SK-N-DZ (cell line): ENCODE measurements around the gene RTN4RL1.

DNA sequence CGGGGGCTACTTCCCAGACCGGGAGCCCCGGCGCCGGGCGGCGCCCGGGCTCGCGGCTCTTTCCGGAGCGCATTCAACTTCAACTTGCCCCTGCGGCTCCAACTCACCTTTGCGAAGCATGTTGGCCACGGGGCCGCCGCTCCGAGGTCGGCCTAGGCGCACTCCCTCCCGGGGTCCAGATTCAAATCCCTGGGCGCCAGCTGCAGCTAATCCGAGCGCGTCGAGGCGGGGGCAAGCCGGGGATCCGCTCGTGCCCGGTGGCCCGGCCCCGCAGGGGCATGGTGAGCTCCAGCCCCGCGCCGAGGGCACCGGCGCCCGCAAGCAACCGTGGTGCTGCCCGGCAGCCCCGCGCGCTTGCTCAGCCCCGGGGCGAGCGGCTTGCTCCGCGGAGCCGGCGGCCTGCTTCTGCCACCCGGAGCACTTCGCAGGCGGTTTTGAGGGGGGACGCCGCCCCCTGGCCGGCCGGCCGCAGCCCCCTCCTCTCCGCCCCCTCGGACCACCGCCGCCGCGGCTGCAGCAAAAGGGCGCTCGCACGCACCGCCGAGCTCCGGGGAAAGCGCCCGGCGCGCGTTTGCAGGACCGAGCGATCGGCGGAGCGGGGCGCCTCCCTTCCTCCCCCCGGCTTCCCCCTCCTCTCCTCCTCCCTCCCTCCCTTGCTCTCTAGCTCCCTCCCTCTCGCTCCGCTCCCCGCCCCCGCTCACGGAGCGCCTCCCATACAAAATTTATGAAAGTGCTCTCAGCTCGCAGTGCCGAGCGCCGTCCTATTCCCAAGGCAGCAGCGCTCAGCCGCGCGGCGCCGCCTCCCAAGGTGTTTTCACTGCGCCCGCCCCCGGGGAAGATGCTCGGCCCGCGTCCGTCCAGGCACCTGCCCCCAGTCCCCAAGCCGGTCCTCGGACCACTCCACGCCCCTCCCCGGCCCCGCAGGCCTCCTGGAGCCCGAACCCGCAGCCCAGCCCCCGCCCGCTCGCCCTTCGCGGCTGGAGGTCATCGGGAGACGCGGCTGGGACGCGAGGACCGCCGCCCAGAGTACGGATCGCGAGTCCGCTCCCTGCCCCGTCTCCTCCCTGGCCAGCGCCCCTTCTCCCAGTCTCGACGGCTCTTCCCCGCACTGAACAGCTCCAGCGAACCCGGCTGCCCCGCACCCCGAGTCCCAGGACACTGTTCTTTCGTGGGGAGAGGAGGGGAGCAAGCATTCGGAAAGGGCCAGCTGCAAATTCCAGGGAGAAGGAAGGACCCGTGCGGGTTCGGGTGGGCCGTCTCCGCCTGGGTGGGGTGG, at the start of gene RTN4RL1:
TSS of gene RTN4RL1 (minus strand) at position 589 of the 1,276 bp plus-strand sequence.
RAMPAGE:
- cytosol, long total RNA, result no peak
- nucleus, long total RNA, result no peak

GRCh38 chr17:2055621-2056466, 941 bp downstream of the HIC1 start:
RAMPAGE:
- cytosol, long total RNA, result no peak
- nucleus, long total RNA, result no peak

GRCh38 chr17:2060628-2061205, 5.8 kb downstream of the HIC1 start:
RAMPAGE:
- cytosol, long total RNA, result no peak
- nucleus, long total RNA, result no peak

DNA sequence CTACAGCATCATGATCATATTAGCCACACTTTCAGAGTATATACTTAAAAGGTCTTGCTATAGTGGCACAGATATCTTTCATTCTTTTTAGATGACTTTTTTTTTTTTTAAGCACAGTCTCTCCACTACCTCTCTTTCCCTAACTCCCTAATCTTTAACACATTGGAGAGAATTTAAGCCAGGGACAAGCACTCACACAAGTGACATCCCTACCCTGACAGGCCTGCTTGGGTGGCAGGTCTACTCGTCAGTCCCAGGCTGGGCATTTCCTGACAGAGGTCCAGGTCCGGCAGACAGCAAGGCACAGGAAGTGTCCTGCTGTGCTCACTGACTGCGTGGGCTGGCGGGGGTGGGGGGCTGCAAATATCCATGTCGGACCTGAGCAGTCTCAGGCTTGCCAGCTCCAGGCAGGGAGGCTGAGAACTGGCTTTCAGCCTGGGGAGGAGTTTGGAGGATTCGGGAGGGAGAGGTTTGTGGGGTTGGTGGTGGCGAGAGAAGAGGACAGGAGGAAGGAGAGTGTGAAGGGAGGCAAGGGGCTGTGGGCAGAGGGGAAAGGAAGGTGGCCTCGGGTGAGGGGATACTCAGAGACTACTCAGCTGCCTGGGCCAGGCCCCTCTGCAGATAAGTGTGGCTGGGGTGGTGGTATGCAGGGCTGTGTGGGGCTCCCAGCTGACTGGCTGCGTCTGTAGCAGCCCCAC, 7.7 kb downstream of the HIC1 start:
RAMPAGE:
- cytosol, long total RNA, result no peak
- nucleus, long total RNA, result no peak

GRCh38 chr17:2070138-2071078, 15.5 kb downstream of the HIC1 start:
RAMPAGE:
- cytosol, long total RNA, result no peak
- nucleus, long total RNA, result no peak

DNA sequence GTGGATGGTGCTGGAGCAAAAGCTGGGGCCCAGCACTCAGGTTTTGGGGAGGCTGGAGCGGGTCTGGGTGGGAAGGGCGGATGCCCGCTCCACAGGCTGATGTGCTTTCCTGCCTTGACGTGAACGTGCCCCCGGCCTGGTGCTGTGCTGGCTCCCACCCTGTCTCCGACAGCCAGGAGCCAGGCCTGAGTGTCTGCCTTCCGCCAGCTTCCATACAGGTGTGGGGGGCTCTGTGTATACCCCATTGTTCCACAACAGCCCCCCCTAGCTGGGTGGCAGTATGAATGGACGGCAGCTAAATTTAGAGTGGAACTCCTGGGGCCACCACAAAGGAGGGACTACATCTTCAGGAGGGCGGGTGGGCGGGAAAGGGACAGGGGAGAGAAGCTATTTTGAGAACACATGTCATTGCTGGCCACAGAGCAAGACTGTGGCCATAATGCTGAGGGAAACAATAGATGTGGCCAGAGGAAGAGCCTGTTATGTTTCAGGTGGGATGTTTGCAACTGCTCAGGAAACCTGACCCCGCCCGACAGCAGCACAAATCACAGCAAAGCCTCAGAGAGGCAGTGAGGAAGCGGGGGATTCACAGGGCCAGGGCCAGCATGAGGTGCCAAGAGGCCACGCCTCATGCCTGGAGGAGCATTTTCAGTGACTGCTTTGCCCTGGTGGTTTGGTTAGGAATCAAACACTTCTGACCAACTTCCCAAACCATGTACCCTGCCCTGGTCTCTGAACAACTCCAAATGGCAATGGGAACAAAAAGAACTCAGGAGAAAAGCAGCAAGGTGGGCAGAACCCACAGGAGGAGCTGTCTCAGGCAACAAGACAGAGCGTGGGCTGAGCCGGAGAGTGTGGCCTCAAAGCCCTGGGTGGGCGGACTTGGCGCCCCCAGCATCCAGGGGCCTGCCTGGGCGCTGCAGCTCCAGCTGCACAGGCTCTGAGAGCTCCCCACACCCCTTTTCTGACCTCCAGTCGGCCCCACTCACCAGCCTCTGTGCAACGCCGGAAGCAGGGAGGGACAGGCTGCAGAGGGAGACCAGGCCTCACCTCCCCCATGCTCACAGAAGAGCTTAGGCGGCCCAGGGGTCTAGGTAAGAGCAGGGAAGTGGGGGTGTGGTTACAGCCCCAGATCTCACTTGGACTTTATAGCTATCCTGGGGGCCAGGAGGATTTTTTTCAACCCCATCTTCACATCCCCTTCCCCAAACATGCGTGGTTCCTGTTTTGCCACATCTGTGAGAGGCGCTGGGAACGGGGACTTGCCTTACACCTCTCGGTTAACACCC, 20.5 kb downstream of the HIC1 start:
RAMPAGE:
- cytosol, long total RNA, result no peak
- nucleus, long total RNA, result no peak

RAMPAGE:
- cytosol, long total RNA, result no peak
- nucleus, long total RNA, result no peak
Observed at GRCh38 chr17:2178717-2179410, 124.0 kb downstream of the HIC1 start.

RAMPAGE:
- cytosol, long total RNA, result no peak
- nucleus, long total RNA, result no peak
Observed at GRCh38 chr17:2215499-2216232, 87.9 kb downstream of the SMG6 start.

RAMPAGE:
- cytosol, long total RNA, result no peak
- nucleus, long total RNA, result no peak
Observed at GRCh38 chr17:2250521-2251253, 52.9 kb downstream of the SMG6 start.

GRCh38 chr17:2260131-2260581, 43.4 kb downstream of the SMG6 start:
RAMPAGE:
- cytosol, long total RNA, result no peak
- nucleus, long total RNA, result no peak

GRCh38 chr17:2299608-2300931, 3.5 kb downstream of the SMG6 start:
RAMPAGE:
- cytosol, long total RNA, result no peak
- nucleus, long total RNA, result no peak

DNA sequence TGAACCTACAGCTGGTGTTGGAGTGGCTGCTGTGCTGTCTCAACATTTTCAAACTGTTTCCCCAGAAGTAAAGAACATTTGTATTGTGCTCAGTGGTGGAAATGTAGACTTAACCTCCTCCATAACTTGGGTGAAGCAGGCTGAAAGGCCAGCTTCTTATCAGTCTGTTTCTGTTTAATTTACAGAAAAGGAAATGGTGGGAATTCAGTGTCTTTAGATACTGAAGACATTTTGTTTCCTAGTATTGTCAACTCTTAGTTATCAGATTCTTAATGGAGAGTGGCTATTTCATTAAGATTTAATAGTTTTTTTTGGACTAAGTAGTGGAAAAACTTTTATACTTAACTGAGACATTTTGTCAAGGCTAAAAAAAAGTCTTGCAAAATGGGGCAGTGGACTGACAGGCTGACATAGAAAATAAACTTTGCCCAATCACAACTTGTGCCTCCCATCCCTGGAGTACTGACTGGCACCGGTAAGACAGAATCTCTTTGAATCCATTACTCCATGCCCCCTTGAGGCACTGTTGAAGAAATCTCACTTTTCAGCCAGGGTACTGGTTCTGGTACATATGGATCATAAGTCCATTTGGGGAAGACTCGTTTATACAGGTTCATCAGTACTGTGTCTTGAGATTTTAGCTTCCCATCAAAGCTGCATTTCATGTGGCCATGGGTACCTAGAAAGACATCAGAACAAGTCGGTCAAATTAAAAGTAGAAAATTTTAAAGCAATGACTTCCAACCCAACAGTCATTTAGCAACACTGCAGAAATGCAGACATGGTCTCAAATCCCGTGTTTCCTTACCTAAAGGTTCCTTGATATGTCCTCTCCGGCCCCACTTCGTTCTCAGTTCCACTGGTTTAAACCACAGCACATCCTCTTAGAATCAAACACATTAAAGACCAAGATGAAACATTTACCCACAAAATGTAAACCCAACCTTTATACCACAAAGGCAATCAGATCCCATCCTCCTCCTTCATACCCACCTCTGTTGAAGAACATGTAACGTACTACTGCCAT, 12.2 kb downstream of the TSR1 start:
RAMPAGE:
- cytosol, long total RNA, result no peak
- nucleus, long total RNA, result no peak

RAMPAGE:
- cytosol, long total RNA, result no peak
- nucleus, long total RNA, result no peak
Observed at GRCh38 chr17:2382055-2382365, 18.9 kb downstream of the MNT start.

DNA sequence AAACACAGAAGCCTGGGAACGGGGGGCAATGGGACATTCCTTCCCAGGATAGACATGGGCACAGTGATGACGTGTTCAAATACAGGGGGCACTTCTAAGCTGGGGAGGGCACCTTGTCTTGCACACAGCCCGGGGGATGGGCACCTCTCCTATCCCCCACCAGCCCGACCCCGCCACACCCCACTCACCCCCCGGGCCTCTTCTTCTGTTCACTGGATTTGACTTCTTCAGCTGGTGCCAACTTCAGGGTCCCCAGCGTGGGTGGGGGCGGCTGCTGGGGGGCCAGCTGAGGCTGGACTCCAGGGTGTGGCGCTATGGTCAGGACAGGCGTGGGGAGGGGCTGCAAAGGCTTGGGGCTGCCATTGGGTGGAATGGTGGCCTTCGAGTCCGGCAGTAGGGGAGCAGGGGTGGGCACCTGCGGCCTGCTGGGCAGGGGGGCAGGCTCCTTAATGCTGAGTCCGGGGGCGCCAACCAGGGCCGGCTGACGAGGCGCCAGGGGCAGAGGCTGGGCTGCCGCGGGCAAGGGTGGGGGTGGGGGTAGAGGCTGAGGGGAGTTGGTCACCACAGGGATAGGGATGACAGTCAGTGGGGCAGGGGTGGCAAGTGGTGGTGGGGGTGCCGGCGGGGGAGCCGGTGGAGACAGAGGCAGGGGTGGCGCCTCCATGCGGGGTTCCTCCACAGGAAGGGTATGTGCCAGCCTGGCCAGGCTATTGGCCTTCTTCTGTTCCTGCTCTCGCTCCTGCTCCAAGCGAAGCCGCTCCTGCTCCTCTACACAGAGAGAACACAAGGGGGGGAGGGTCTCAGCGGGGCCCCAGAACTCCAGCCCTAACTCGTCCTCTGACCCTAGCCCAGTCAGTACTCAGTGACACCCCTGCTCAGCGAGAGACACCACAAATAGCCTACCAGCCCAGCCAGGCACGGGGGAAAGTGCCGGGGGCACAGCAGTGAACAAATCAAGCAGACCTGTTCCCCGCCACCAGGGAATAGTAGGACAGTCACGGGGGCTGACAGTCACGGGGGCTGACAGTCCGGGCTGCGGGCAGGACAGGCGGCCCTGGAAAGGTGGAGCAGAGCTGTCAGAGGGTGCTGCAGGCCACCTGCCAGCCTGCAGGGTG, 5.8 kb downstream of the MNT start:
RAMPAGE:
- cytosol, long total RNA, result no peak
- nucleus, long total RNA, result no peak

DNA sequence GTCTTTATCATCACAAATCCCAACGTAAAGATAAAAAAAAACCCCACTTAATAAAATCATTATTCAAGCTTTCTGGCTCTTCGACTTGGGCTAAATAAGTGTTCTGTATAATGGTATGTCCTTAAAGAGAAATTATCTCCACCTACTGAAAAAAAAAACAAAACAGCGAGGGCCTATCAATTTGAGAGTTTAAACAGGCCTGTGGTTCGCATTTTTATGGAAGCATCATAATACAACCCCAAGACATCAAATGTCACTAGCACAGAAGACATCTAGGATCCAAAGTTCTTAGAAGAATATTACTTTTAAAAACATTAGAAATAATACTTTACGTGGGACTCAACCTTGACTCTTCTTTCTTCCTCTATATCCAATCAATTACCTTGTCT, 8.6 kb downstream of the PAFAH1B1 start:
RAMPAGE:
- cytosol, long total RNA, result no peak
- nucleus, long total RNA, result no peak

RAMPAGE:
- cytosol, long total RNA, result no peak
- nucleus, long total RNA, result no peak
Observed at GRCh38 chr17:2606975-2607631, 13.6 kb downstream of the PAFAH1B1 start.

DNA sequence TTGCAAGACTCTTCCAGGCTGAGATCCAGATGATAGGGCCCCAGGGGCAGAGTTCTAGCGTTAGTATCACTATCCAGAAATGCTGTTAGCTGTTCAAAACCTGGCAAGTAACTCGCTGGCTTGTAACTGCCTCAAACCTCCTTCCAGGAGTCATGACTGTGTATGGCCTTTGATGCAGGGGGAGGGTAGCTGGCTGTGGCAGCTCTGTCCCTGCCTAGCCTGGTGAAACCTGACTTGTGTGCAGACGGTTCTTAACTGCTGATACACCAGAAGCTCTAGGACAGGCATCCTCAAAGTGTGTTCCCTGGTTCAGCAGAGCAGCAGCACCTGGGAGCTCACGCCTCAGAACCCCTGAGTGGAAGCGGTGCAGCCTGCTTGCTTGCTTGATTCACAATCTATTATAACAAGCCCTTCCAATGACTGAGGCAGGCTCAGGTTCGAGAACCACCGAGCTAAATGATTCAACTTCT, 24.7 kb downstream of the CLUH start:
RAMPAGE:
- cytosol, long total RNA, result no peak
- nucleus, long total RNA, result no peak

DNA sequence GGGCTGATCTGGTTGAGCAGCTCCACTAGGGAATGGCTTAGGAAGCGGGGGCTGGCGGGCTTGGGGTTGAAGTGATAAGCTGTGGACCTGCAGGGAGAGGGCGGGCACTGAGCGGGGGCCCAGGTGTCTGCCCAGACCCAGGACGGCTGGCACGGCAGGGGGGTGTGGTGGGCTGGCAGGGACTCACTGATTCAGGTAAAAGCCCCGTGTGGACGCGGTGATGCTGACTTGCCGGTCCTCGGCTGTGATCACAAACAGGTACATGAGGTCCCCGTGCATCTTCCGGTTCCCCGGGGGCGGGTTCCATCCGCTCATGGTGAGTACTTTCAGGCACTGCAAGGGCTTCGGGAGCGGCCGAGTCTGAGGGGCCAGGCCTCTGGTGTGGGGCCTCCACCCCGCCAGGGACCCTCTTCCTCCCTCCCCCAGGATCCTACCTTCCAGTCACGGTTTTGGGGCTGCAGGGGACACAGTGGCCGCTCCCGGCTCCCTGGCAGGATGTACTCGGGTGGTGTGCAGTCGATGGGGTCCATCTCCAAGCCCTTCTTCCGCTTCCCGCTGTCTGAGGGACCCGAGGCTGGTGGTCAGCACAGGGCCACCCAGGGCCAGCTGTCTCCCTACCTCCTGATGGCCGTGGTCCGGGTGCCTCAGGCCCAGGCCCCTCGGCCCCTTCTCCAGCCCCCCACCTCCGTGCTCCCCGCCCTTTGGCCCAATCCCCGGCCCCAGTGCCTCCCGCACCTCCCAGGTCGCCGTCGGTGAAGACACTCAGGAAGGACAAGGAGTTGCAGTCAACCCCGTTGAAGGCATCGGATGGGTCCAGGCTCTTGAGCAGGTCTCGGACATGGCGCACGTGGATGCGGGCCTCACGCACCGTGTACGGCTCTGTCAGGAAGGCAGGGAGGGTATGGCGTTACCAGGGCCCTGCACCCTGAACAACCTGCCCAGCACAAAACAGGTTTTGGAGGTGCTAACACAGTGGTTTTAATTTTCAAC, 10.1 kb downstream of the CLUH start:
RAMPAGE:
- cytosol, long total RNA, result no peak
- nucleus, long total RNA, result no peak

DNA sequence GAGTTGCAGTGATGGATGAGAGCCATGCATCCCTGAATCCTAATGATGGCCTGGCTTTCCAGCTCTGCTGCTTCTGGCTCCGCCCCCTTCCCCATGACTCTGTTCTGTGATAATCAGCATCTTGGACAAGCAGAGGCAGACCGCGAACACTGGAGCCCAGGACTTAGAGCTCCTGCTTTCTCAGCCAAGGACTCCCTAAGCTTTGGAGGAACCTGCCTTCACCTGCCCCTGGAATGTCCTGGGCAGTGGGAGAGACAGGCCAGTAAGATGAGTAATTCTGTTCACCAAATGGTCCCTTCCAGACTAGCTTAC, 12.5 kb downstream of the CCDC92B start:
RAMPAGE:
- cytosol, long total RNA, result no peak
- nucleus, long total RNA, result no peak

DNA sequence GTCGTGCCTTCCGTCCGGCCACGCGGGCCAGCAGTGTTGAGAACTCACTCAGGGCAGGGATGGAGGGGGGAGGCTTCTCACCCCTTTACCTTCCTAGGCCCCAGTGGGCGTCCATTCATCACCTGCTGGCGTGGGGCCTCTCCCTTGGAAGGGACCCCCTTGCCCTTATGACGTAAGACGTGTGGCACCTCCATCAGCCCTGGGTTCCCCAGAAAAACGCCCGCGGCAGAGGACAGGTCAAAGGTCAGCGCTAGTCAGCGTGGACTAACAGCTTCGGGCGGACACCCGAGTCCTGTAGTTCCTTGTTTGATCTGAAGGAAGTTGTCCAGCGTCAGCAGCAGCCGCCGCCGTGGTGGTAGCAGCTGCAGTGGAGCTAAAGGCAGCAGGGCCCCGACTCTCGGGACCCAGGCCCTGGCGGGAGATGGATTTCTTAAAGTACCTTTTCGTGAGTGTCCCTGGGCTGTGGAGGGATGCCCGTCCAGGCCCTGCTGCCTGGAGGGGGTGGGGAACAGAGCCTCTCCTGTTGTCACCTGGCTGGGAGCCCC, 123.7 kb downstream of the OR1D5 start:
RAMPAGE:
- cytosol, long total RNA, result no peak
- nucleus, long total RNA, result no peak